Temporal lobe (tissue), 2 donors: ENCODE measurements around a stretch of chr22.

- RAMPAGE, long total RNA, result no peak
Measured at GRCh38 chr22:39283296-39284132, 35.9 kb downstream of the RPL3 start.

GRCh38 chr22:39348834-39349101 lies 1.0 kb upstream of the SYNGR1 start:
- RAMPAGE, long total RNA, result no peak

DNA sequence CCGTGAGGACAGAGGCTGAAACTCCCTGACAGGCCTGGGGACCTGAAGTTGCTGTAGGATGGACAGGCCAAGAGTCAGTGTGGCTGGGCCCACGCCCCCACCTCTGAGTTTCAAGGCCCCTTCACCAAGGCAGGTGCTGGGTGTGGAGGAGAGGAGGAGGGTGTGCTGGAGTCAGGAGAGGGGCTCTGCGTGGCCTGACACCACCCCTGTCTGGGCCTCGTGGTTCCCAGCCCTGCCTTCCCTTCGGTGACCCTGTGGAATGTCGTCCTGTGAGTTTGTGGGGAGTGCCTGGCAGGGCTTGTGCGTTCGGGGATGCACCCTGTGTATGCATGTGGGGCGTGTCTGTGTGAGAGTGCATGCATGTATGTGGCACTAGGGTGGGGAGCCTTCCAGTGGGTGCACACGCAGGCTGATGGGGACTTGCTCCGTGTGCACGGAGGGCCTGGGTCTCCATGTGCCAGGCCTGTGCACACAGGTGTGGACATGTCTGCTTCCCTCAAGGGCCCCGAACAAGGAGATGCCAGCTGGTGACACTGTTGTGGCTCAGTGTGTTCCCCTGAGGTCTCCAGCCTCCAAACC lies 8.3 kb upstream of the MGAT3 start:
- RAMPAGE, long total RNA, result no peak

DNA sequence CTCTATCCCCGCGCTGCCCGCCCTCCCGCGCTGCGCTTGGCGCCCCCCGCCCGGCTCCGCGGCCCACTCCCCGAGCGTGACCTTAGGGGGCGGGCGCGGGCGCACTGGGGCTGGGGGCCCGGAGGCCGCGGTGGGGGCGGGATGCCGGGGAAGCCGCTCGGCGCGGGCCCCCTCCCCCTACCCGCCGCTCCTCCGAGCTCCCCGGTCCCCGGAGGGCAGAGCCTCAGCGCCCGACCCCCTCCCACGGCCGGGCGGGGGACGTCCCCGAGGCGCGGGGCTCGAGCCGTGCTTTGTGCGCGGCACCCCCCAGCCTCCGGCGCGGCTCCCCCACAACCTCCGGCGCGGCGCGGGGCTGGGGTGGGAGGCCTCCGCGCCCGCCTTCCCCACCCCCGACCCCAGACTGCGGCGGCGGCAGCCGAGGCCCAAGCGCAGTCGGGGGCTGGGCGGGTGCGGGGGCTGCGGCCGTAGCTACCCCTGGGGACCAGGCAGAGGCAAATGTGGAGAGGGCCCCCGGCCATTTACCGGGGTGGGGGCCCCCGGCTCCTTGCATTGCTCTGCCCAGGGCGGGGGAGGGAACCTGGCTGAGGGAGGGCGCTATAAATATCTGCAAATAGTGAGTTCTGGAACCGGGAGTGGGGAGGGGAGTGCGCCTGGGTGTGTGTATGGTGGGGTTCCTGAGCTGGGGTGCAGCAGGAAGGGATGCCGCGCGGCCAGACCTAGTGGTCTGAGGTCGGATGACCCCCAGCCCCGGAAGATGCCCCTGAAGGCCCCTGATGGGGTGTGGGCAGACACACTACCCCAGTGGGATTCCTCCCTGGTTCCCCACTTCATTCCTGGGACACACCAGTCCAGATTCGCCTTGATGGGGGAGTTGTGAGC lies 1.0 kb downstream of the MGAT3 start:
- RAMPAGE, long total RNA, result no peak

- RAMPAGE, long total RNA, result no peak
Measured at GRCh38 chr22:39489460-39489975, 12.6 kb upstream of the MIEF1 start.

GRCh38 chr22:39489976-39490772 lies 11.9 kb upstream of the MIEF1 start:
- RAMPAGE, long total RNA, result no peak

- RAMPAGE, long total RNA, result no peak
Measured at GRCh38 chr22:39519327-39520366, 715 bp upstream of the ATF4 start.

- RAMPAGE, long total RNA, result no peak
Measured at GRCh38 chr22:39521394-39522000, 1.1 kb downstream of the ATF4 start.

GRCh38 chr22:39529061-39530091 lies 3.2 kb downstream of the RPS19BP1 start:
- RAMPAGE, long total RNA, result no peak

- RAMPAGE, long total RNA, result no peak
Measured at GRCh38 chr22:39663692-39664132, 93.2 kb downstream of the CACNA1I start.

GRCh38 chr22:39840073-39840359 lies 53.5 kb downstream of the ENTHD1 start:
- RAMPAGE, long total RNA, result no peak

- RAMPAGE, long total RNA, result no peak
Measured at GRCh38 chr22:39874916-39875361, 18.6 kb downstream of the ENTHD1 start.

- RAMPAGE, long total RNA, result no peak
Measured at GRCh38 chr22:39926331-39926830, 25.5 kb downstream of the GRAP2 start.

DNA sequence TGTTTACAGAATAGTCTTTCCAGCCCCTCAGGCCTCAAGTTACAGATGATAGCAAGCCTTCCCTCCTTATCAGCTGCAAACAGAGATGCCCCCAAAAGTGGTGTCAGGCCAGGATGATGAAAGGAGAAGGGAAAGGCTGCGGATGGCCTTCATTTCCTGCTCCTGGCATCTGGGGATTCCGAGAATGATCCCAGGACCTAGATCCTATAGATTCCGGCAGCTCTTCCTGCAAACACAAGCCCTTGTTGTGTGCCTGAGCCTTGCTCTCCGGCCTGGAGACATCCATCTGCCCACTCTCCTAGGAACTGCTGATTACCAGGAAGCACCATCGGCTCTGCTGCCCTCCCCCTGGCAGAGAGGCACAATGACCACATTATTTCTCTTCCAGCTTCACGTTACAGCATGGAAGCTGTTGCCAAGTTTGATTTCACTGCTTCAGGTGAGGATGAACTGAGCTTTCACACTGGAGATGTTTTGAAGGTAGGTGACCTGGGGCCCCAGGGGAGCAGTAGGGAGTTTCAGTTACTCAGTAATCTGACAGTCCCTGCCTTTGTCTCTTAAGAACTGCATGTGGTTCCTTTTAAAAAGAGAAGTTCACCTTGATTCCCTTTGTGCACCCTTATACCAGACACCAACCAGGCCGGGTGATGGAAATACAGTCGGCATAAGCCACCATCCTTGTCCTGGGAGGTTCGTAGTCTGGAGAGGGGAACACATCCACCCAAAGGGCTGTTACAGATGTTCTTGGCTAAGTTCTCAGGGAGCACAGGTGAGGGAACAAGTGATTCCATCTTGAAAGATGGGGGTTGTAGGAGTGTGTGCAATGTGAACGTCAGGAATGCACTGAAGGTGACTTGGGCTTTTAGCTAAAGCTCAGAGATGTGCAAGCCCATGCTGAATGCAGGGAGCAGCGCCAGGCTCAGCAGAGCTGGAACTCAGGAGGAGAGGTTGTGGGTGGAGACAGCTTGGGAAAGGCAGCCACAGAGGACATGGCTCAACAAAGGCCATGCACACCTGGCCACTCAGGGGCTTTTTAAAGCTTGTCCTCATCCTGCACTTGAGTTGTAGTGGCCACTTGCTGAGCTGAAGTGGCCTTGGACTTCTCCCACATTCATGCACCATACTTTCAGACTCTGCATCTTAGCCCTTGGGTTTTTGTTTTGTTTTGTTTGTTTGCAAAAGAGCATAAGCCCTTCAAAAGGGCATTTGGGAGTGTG lies 13.1 kb upstream of the TMA7B start:
- RAMPAGE, long total RNA, result no peak

- RAMPAGE, long total RNA, result no peak
Measured at GRCh38 chr22:39952296-39952863, 7.8 kb upstream of the TMA7B start.

GRCh38 chr22:39979802-39980324 lies 14.9 kb upstream of the FAM83F start:
- RAMPAGE, long total RNA, result no peak

DNA sequence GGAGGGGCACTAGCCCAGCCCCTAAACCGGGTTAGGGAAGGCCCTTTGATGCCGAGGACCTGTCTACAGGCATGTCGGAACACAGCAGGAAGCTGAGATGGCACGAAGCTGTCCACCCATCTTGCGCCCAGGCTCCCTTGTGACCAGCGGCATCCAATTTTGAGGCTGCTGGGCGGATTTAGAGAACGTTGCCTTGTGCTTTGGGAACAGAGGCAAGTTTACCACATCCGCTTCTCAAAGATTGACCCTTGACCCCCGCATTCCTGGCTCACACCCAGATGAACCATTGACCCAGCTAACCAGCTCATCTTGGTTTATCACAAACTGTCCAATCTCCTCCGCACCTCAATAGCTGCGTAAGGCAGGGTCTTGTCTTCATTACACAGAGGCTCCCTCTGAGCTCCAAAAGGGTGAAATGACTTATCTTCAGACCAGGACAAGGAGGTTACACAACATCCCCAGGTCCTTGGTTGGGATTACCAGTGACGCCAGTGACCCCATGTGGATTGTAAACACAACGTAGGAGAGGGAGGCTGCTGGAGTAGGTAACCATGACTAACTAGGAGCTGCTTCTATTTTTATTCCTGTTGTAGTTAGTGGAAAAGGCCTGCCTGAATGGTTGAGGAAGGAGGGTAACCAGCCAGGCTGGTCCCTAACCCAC lies 4.6 kb downstream of the FAM83F start:
- RAMPAGE, long total RNA, result no peak

- RAMPAGE, long total RNA, result no peak
Measured at GRCh38 chr22:40185507-40186294, 8.0 kb downstream of the TNRC6B start.

DNA sequence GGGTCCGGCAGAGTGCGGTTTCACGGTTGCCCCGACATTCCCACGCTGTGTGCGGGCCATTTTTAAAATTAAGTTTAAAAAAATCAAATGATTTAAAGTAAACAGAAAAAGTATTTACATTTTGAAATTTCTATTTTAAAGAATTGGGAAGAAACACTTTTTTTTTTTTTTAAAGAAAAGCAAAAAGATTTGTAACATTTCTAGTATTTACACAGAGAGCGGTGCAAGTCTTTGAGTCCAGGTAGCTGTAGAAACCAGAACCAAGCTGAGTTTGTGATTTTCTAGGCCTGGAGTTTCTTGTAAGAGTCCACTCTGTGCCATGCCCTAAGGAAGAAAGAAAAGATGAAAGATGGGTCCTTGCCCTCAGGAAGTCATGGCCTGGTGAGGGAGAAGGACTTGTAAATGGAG lies 82.3 kb downstream of the TNRC6B start:
- RAMPAGE, long total RNA, result no peak

GRCh38 chr22:40289892-40290626 lies 56.2 kb upstream of the ADSL start:
- RAMPAGE, long total RNA, result no peak